ENCODE data around the gene MAPK11.

- PRO-cap, result unidirectional peak, minus-strand start at chr22:50186981; unidirectional peak, minus-strand start at chr22:50187316
Observed at GRCh38 chr22:50186814-50187695, 1.3 kb downstream of the TRABD start.

DNA sequence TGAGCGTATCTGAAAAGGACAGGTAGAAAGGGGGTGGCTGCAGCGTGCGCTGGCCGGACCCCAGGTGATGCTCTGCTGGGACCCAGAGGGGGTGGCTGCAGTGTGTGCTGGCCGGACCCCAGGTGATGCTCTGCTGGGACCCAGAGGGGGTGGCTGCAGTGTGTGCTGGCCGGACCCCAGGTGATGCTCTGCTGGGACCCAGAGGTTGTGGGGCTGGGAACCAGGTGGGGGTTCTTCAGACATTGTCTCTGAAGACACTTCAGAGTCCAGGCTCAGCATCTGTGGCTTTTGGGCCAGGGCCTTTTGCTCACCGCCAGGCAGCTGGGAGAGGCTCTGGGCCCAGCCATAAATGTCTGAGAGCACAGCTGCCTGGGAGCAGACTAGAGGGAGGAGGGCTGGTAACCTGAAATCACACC, 3.9 kb downstream of the TRABD start:
- PRO-cap, result no peak

DNA sequence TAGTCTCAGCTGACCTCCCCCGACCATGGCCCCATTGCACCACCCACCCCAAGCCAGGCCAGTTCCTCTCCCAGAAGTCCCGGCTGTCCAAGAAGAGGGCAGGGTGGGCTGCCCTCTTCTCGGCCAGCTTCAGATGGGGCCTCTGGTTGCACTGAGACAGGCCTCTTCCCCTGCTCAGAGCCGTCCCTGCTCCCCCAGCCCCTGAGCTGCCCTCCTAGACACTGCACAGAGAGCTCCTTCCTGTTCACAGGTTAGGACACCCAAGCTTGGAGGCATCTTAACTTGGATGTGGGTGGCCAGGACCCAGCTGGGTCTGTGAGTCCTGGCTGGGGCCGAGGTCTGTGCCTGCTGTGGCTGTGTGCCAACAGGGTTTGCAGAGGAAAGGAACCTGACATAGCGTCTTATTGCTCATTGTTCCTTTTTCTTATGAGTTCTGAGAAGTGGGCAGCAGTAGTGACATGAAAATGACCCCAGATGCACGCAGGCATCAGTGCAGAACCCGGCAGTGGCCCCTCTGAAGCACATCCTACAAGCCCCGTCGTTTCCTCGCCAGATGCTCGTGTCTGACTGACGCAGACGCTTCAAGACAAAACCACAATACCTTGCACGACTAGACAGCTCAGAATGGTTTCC, 5.5 kb downstream of the TRABD start:
- PRO-cap, result bidirectional peak, plus-strand start at position 552 of the sequence, minus-strand start at position 516 of the sequence

DNA sequence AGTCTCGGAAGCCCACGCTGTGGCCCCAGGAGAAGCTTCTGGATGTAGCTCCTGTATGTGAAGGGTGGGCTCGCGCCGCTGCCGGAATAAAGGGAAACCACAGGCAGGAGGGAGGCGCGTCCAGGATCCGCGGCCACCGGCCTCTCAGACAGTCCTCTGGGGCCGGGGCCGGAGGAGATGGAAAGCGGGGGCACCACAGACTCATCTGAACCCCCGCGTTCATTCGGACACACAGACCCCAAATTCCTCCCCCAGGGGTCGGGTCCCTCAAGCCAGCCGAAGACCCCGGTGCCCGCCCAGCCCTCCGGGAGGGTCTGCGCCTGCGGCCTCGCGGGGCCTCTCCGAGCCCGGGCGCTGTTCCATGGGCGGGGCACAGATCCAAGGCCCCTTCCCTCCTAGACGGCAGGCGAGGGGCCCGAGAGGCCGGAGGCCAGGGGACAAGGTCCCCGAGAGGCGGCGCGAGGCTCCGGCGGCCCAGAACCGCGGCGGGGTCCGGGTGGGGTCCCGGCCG, 608 bp upstream of the SELENOO start:
- PRO-cap, result no peak

DNA sequence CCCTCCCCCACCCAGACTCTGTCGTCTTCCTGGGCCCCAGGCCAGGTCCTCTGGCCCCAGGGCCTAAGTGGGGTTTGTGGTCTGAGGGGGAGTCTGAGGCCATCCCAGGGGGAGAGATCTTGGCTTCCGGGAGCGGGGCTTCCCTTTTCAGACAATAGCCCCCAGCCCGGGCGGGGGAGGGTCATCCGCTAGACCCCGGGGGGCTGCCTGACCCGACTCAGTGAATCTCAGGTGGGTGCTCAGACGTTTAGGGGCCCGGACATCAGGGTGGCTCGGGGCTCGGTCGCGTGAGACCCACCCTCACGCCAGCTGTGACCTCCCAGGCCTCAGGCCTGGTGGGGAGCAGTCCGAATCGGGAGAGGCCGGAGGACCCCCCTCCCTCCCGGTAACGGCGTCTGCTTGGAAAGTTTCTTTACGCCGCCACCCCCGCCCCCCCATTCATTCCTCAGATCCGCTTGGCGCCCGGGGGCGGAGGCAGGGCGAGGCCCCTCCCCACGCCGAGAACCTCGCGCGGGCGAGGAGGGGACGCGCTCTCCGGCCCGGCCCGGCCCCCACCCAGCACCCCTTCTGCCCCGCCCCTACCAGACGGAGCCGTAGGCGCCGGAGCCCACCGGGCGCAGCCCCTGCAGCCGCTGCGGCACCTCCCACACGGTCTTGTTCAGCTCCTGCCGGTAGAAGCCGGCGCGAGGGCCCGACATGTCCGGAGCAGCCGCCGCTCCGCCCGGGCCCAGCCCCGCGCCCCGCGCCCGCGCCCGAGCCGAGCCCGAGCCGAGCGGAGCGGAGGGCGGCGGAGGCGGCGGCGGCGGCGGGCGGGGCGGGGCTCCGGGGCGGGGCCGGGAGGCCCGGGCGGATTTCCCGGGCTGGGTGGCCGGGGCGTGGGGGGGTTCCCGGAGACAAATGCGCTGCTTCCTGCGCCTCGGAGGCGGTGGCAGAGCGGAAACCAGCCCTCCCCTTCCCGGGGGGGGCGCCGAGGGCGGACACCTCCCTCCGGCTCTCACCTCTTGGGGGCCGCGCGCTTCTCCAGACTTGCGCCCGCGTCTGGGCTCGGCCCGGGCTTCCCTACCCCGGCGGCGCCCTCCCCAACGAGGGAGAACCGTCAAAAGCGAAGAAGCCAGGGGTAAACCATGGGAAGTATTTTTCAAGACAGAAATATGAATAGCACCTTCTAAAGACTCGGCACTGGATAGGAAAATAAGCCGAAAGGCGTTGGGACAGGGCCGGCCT, at the start of gene MAPK11:
MAPK11 (minus strand) TSS at position 786 of the 1,224 bp plus-strand sequence.
- PRO-cap, result no peak

GRCh38 chr22:50278417-50279301, 8.5 kb upstream of the MAPK11 start:
- PRO-cap, result no peak

GRCh38 chr22:50282183-50282809, 12.1 kb upstream of the MAPK11 start:
- PRO-cap, result no peak

DNA sequence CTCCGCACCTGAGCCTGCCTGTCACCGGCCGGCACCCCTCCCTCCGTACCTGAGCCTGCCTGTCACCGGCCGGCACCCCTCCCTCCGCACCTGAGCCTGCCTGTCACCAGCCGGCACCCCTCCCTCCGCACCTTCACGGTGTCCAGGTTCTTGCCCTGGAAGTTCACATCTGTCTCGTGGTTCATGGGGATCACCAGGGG, 15.4 kb upstream of the MAPK11 start:
- PRO-cap, result no peak

DNA sequence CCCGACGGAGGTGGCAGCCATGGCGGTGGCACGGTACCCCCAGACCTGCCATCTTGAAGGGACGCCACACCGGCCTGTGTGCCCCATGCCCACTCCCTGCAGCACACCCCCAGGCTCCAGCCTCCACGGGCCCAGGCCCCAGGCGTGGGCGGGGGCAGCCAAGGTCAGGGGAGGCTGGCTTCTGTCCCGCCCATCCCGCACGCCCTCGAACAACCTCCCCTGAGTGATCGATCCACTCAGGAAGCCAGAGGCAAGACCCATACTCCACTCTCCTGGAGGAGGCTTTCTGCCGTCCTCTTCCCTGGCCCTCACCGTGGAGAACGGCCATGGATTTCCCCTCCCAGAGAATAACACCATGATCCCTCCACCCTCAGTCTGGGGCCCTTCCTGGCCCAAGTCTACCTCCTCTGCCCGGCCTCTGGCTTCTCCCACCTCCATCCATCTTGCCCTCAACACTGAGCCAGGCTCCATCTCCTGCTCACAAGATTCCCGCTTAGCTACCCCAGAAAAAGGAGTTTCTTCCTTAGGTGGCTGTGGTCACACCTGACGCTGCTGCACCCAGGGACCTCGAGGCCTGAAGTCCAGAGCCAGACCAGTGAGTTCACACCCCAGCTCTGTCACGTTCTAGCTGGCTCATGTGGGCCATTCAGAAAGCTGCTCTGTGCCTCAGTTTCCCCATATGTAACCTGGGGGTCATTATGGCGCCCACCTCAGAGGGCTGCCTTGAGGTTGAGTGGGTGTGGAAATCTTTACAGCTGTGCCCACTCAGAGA, 10.1 kb downstream of the PLXNB2 start:
- PRO-cap, result no peak

DNA sequence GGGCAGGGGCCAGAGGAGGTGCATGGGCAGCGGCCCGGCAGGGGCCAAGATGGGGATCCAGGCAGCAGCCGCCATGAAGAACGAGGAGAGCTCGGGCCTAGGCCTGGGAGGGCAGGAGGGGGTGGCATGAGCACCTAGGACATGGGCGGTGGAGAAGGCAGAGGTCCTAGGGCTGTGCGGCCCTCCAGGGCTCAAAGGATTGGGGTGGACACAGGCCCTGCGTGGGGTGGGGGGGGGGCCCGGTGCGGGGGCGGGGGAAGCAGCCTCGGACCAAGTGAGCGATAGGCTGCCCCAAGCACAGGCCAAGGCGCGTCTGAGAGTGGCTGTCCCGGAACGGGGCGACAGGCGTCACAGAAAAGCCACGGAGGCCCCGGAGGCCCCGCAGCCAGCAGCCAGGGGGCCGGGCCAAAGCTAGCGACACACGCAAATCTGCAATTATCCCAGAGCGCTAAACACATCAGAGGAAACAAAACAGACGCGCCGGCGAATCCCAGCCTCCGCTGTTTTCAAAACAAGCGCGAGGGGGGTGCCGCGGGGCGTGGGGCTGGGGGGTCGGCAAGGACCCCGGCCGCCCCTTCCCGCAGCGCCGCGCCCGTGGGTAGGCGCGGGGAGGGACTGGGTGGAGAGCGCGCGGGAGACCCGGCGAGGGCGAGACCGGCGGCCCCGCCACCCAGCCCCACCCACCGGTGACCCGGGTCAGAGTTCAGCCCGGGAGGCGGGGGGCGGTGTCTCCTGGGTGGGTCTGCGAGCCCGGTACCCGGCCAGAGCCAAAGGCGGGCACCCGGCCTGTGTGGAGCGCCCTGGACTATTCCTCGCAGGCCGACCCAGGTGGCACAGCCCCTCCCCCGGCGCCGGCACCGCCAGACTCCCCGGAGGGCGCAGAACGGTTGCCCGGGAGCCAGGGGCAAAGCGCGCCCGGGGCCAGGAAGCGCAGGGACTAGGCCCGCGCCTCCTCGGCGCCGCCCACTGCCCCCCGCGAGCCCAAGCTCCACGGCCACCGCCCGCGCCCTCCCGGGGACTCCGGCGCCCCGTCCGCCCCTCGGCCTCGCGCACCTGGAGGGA, 8.0 kb downstream of the PLXNB2 start:
- PRO-cap, result bidirectional peak, plus-strand start at position 770 of the sequence, minus-strand start at position 617 of the sequence

DNA sequence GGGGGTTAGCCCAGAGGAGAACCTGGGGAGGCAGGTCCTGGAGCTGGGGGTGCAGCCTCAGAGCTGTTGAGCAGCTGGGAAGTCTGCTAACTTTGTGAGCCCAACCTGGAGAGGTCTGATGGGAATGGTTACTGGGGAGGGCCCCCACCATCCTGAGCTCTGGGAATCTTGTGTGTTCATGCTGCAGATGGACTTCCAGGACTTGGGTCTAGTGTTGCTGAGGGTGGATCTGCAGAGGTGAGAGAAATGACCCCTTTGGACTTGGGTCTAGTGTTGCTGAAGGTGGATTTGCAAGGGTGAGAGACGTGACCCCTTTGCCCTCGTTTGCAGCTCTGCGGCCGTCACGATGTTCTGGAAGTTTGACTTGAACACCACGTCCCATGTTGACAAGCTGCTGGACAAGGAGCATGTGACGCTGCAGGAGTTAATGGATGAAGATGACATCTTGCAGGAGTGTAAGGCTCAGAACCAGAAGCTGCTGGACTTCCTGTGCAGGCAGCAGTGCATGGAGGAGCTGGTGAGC, 50.5 kb downstream of the PPP6R2 start:
- PRO-cap, result no peak

DNA sequence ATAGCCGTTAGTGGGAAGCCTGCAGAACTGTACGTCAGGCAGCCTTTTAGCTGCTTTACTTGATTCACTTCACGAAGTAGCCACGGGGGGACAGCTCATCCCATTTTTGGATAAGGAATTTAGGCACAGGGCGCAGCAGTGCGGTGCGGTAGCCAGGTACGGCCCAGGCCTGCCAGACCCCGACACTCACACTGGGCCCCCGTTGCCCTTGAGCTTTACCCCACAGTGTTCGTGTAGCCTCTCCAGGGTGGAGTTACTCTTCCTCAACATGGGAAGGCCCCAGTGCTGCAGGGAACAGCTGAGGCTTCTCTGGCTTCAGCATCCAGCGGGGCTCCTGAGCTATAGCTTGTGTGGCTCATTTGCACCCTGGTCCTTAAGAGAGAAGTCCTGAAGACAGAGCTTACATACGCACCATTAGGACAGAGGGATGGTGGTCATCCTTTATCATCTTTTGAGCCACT, 59.4 kb downstream of the SBF1 start:
- PRO-cap, result no peak

GRCh38 chr22:50443763-50444938, 30.7 kb downstream of the SBF1 start:
- PRO-cap, result bidirectional peak, plus-strand start at chr22:50444183, minus-strand start at chr22:50443917

DNA sequence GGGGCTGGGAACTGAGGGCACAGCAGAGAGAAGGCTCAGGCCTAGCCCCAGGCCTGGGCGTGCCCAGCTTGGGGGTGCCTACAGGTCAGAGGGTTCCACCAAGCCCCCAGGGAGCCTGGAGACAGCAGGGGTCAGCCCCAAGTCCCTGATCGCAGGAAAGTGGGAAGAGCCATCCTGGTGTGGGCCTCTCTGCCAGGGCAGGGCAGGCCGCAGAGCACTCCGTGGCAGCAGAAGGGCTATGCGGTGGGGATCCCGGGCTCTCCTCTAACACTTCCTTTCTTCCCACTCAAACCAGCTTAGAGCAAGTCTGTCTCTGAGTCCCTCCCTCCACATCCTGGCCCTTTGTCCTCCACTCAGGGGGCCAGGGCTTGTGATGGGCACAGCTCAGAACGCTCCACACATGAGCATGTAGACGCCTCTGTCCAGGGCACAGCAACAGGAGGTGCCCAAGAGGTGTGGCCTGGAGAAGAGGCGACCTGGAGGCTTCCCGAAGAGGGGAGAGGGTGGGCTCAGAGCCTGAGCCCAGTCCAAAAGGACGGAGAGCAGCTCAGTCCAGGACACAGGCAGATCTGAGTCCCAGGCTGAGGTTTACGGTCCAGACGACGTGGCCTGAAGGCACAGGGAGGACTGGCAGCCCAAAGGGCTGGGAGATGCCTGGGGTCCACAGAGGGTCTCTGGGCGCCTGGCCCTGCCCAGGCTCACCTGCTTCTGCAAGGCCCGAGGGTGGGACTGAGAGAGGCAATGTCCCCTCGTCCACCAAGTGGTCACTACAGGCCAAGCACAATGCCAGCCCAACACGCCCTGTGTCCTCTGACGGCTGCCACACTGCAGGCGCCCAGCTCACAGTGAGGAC, 17.5 kb downstream of the SBF1 start:
- PRO-cap, result no peak

GRCh38 chr22:50461472-50462159, 13.2 kb downstream of the SBF1 start:
- PRO-cap, result no peak

DNA sequence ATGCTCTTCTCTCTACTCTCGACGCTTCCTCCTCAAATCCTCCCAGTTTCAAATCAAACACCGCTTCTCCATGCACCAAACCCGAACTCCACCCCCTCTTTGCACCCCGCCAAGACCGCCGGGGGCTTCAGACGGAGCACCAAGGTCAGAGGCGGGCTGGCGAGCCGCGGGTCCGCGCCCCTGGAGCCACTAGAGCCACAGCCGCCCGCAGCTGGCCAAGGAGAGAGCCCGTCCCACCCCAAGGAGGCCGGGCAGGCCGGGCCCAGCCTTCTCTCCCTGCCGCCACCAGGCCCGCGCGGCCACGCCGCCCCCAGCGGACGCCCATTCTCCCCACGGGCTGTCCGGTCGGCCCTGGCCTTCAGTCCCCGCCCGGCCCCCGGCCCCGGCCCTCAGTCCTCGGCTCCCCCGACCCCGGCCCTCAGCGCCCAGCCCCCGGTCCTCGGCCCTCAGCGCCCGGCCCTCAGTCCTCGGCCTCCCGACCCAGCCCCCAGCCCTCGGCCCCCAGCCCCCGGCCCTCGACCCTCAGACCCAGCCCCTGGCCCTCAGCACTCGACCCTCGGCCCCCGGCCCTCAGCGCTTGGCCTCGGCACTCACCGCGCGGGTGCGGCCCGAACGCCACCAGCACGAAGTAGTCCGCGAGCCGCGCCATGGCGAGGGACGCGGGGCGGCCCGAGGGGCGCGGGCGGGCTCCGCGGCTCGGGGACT, 491 bp downstream of the SBF1 start:
- PRO-cap, result bidirectional peak, plus-strand start at position 271 of the sequence, minus-strand start at position 191 of the sequence

DNA sequence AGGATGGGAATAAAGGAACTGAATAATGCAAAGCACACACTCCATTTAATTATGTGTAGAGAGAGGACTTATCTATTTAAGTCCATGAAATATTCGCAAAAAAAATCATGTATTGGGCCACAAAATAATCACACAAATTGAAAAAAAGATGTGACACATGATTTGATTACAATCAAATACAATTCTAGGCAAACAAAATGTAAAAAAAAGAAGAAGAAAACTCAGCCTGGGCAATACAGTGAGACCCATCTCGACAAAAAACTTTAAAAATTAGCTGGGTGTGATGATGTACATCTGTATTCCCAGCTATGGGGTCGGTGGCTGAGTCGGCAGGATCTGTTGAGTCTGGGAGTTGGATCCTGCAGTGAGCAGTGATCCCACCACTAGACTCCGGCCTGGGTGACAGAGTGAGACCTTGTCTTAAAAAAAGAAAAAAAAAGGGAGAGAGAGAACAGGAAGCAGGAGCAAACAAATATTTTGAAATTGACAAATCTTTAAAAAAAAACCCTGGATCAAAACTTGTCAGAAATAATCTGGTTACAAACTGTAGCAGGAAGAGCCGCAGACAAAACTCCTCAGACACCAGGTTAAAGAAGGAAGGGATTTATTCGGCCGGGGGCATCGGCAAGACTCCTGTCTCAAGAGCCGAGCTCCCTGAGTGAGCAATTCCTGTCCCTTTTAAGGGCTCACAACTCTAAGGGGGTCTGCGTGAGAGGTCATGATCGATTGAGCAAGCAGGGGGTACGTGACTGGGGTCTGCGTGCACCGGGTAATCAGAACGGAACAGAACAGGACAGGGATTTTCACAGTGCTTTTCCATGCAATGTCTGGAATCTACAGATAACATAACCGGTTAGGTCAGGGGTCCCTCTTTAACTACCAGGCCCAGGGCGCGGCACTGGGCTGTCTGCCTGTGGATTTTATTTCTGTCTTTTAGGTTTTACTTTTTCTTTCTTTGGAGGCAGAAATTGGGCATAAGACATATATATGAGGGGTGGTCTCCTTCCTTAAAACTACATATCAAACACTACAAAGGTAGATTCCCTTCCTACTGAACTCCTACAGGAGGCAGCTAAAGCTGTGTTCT, 826 bp upstream of the ODF3B start:
- PRO-cap, result no peak

GRCh38 chr22:50548373-50549276, 2.9 kb downstream of the KLHDC7B start:
- PRO-cap, result bidirectional peak, plus-strand start at chr22:50548809, minus-strand start at chr22:50548690

DNA sequence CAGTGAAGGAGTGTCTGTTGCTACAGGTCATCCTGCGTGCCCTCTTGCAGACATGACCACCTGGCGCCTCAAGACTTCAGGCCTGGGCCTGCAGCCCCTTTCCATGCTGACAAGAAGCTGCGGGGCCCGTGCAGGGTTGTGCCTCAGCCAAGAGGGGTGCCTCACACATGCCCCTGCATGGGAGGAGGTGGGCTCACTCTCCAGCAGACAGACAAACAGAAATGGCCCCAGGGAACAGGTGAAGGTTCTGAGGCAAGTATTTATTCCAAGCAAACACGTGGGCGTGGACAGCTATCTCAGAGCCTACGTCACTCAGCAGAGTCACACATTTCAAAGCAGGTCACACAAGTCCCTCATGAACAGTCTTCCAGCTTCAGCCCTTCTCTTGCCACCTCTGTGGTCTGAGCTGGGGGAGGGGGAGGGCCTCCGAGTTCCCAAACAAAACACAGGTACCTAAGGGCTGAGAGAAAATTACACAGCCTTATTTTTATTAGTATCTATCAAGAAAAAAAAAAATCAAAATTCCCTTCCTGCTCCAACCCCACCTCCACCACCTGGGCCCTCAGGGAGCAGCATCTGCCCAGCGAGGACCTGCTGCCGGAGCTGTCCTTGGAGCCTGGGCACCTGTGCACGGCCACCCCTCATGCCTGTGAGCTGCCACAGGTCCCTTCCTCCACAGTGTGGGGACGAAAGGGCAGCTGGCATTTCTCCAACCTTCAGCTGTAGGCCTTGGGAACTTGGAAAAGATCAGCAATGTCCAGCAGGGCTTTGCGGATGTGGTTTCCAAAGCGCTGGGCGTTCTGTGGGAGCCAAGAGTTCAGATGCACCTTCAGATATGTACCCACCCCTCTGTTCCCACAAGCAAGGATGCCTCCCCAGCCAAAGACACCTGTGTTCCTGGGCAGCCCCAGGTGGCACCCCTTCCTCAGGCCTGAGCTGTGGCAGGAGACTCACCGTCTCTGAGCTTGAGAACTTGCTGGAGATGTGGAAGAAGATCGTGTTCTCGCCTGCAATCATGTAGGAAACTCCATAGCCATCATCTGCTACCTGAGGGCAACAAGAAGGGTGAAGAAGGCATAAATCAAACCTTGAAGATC, 6.3 kb upstream of the SYCE3 start:
- PRO-cap, result no peak

DNA sequence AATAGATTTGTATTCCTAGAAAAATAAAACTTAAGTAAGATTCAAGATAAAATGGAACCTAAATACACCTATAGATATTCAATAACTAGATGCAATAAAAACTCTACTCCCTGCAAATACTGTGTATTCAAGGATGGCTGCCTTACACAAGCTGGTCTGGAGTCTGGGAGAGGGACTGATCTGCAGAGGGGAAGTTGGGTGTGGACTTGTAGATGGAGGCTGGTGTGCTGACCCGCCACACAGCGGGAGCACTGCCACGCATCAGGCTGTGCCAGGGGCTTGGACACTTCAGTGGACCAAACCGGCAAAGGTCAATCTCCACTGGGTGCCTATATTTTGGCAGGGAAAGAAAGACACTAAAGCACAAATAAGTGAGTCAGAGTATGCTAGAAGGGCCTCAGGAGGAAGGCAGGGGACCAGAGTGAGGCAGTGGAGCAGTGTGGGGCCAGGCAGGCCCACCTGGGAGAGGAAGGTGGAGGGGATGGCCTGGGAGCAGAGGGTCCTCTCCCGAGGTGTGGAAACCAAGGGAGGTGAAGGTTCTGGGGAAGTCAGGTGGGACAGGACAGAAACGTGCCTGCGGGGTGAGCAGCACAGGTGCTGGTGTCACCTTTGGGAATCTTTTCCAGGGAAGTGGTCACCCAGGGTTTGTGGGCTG, 42.6 kb upstream of the ARSA start:
- PRO-cap, result no peak